Neutrophil (primary cell): ENCODE data around the gene GNPTG.

- PRO-cap: no peak
Observed at GRCh38 chr16:1089473-1090161, 6.4 kb downstream of the C1QTNF8 start.

DNA sequence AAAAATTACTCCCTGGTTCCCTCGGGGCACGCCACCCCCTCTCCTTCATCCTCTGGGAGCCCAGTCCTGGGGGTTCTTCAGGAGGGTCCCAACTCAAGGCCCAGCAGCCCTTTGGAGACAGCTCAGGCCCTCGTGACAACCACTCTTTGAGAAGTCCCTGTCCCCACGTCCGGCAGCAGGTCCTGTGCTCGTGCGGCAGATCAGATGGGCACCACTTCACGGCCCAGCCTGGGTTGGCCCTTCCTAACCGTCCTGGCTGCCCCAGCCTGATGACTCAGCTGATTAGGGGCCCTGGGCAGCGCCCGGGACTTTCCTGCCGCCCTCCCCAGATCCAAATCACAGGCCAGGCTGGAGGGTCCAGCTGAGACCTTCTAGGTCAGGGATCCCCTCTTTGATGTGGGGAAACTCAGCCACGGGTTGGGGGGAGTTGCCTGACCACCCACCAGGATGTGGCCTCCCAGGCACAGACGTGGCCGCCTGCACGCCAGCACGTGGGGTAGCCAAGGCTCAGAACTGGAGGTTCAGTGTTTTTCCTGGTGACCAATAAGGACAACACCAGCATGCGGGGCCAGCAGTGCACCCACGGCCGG is 619 bp upstream of the TPSG1 start:
- PRO-cap: no peak

- PRO-cap: no peak
Observed at GRCh38 chr16:1316655-1317062, 7.2 kb downstream of the UBE2I start.

GRCh38 chr16:1349053-1349811 is 2.4 kb downstream of the TSR3 start:
- PRO-cap: no peak

GRCh38 chr16:1351663-1352501 is at the start of gene GNPTG:
TSS of gene GNPTG (plus strand) at chr16:1351931.
- PRO-cap: bidirectional peak, plus-strand start at chr16:1351963, minus-strand start at chr16:1351862

- PRO-cap: no peak
Observed at GRCh38 chr16:1363645-1364128, 12.0 kb downstream of the GNPTG start.

GRCh38 chr16:1366931-1368129 is 15.6 kb downstream of the GNPTG start:
- PRO-cap: no peak

GRCh38 chr16:1458652-1459656 is 14.6 kb upstream of the CCDC154 start:
- PRO-cap: no peak

- PRO-cap: no peak
Observed at GRCh38 chr16:1537662-1538457, 4.4 kb downstream of the TMEM204 start.

DNA sequence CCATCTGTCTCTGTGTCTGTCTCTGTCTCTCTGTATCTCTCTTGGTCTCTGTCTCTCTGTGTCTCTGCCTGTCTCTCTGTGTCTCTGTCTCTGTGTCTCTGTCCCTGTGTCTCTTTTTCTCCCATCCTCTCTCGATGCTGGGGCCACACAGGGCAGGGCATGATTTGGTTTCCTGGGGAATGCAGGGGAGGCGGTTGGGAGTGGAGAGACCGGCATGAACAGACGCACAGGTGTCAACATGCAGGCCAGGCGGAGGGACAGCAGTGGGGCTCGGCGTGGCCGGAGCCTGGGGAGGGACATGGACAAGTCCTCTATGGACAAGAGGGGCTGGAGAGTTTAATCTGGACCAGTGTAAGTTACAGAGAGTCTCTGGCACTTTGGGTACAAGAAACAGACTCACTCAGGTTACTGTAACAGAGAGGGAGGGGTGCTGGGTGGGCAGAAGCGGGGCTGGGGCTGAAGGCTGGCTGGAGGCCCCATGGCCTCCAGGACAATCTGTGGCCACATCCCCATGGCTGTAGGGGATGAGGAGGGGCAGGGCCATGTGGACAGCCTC is 19.8 kb downstream of the TMEM204 start:
- PRO-cap: no peak

DNA sequence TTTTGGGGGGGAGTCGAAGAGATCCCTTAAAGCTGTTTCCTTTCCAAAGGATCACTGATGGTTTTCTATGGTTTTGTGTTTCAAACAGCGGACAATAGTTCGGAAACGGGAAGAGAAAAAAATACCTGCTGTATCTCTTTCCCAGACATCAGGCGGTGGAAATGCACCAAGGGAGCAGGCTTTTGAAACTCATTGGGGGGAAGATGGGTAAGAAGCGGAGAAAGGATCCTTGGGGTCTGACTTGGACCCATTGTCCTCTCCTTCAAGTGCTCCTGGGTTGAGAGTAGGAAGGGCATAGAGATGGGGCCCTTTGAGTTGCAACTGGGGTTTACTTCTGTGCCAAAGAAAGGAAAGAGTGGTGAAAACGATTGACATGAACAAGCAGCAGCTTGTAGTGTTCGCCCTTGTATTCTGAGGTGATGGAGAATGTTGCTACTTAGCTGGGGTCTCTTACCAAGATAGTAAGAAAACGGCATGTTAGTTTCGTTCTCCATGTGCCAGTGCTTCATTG is 3.1 kb downstream of the CRAMP1 start:
- PRO-cap: no peak

DNA sequence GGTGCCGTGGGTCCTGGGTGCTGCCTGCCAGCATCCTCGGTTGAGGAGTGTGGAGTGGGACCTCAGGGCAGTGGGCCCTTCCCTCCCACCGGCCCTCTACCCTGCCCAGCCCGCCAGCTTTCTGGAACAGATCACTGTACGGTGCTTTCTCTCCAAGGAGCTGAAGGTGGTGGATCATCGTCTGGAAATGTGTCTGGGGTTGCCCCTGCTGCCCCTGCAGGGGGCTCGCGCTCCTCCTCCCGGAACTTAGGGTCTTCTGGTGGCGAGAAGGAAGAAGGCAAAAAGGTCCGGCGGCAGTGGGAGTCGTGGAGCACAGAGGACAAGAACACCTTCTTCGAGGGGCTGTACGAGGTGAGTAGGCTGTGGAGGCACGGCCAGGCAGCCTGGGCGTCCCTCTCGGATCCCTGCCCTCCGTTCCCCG is 13.7 kb downstream of the CRAMP1 start:
- PRO-cap: no peak

GRCh38 chr16:1763494-1764398 is 7.6 kb downstream of the NME3 start:
- PRO-cap: no peak

DNA sequence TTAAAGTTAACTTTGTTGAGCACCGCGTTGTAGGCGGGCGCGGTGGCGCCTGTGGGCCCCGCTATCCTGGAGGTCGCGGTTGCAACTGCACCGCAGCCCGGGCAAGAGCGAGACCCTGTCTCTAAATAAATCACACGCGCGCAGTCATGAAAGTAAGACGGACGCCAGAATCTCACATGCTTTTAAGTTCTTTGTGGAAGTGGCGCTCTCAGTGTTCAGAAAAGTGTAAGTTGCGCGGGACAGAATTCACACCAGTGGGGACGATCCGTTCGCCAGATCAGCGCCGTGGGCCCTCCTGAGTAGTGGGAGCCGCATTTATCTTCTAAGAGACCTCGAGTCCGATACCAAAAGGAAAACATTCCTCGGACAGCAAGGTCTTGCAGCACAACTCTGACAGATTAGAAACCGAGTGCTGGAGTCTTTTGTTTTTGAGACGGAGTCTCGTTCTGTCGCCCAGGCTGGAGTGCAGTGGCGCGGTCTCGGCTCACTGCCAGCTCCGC is 572 bp downstream of the NUBP2 start:
- PRO-cap: no peak

DNA sequence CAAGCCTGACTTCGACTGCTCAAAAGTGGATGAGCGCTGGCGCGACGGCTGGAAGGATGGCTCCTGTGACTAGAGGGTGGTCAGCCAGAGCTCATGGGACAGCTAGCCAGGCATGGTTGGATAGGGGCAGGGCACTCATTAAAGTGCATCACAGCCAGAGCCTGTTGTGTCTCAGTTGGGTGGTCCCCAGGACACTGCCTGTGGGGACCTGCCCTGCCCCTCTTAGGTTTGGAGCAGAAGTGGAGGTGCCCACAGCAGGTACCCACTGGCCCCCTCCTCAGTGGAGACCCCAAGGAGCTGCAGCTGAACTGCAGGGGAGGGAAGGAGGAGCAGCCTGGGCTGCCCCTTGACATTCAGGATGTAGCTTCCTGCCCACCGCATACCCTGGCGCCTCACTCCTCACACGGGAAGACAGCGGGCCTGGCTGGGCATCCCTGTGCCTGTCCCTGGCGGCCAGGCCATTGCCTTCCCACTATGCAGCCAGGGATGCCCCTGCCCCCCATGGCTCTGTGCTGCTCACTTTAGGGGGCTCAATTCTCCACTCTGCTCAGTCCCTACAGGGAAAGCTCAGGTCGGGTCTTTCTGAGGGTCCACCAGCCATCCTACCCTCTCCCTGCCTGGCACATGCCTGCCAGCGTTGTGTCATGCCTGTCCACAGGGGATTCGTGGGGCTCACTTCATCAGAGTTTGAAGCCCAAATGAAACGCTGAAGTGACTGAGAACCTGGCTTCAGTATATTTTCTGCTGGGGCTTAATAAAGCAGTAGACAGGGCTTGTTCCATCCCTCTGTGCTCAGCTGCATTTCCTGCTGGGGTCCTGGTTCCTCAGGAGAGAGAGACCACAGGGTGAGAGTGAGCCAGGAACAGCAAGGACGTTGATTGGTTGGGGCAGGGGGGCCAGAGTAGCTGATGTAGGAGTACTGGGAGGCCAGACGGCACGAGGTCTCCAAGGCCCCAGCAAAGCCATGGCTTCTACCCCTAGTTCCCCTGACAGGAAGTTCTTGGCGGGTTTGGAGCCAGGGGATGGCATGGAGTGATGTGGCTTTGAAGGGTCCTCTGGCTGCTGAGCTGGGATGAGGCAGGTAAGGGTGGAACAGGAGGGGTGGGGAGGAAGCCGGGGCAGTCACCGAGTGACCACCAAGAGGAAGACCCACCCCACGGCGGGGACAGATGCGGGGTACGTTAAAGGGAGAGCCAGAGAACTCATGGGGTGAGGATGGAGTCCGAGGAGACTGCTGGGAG is 2.4 kb downstream of the GFER start:
- PRO-cap: no peak

DNA sequence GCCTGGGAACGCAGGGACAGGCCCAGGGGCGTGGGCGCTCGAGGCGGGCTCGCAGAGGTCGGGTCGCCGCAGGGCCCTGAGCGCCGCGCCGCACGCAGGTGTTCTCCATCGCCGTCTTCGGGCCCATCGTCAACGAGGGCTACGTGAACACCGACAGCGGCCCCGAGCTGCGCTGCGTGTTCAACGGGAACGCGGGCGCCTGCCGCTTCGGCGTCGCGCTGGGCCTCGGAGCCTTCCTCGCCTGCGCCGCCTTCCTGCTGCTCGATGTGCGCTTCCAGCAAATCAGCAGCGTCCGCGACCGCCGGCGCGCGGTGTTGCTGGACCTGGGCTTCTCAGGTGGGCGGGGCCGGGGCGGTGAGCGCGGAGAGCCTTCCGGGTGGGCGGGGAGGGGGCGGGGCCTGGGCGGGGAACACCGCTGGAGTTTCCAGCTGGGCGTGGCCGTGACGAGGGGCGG is 2.1 kb downstream of the SYNGR3 start:
- PRO-cap: unidirectional peak, minus-strand start at position 296 of the sequence; unidirectional peak, minus-strand start at position 334 of the sequence

GRCh38 chr16:1998053-1998924 is 8.5 kb downstream of the SYNGR3 start:
- PRO-cap: no peak

DNA sequence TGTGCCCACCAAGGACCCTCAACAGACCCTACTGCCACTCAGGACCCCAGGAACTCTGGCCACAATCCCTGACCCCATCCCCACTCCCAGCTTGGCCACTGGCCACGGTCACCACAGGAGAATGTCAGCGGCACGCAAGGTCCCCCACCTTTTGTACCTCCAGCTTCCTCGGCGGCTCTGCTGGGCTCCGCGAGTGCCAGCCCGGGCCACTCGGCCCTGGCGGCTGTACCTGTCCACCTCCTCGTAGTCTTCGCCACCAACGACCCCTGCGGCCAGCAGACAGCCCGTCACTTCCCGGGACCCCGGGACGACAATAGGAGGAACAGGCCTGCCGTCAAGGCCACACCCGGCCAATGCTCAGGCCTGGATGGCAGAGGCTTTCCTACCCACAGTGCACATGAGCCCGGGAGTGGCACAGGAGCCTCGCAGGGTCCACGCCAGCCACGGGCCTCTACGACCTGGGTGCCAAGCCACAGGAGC is 11.7 kb downstream of the SYNGR3 start:
- PRO-cap: no peak

DNA sequence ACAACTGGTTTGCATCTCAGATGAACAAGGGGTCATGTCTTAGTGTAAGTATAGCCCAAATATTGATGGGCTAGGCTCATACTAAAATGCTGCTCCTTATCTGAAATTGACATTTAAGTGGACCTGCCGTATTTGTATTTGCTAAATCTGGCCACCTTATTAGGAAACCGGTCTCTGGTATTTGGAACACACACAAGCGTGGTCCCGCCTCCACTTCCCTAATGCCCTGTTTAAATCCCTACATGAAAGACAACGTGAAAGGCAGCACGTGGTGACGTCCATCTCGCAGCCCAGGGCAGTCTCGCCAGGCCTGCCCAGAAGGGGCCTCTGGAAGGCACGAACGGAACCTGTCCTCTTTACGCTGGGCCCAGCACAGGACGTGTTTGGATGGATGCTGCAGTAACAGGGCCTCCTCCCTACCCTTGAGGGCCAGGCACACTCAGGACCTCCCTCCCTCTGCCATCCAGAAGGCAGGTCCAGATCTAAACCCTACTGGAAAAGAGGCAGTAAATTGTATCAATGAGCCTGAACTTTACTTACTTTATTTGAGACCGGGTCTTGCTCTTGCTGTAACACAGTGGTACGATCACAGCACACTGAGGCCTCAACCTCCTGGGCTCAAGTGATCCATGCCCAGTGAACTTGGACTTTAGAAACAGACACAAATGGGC is 9.4 kb upstream of the NPW start:
- PRO-cap: no peak

DNA sequence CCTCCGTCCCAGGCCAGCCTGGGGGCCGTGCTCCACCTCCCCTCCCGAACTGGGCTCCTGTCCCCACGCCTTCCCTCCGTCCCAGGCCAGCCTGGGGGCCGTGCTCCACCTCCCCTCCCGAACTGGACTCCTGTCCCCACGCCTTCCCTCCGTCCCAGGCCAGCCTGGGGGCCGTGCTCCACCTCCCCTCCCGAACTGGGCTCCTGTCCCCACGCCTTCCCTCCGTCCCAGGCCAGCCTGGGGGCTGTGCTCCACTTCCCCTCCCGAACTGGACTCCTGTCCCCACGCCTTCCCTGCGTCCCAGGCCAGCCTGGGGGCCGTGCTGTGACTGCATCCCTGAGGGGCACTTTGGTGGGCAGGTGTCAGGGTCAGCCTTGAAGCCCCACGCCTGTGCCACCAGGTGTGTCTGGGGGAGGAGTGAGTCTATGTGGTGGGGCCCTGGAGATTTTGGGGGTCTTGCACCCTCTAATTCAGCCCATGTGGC is 7.9 kb downstream of the NHERF2 start:
- PRO-cap: no peak